ENCODE measurements around the genes STARD3NL and HECW1.

GRCh38 chr7:38177584-38178694 is at the start of gene STARD3NL:
STARD3NL (plus strand) TSS chr7:38178245.
- PRO-cap, result bidirectional peak, plus-strand start at chr7:38178245, minus-strand start at chr7:38177999
- RAMPAGE, long total RNA, 2 experiments, result start-site peak on the plus strand in 1 of 2 experiments, at chr7:38178301-38178396 at its widest, 837 reads per replicate

DNA sequence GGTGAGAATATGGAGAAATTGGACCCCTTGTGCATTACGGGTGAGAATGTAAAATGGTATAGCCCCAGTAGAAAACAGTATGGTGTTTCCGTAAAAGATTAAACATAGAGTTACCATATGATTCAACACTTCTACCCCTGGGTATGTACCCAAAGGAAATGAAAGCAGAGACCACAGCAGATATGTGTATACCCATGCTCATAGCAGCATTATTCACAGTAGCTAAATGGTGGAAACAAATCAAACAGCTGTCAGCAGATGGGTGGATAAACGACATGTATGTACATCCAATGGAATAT is 42.4 kb downstream of the STARD3NL start:
- PRO-cap, result no peak
- RAMPAGE, long total RNA, 2 experiments, result no peak in any of the 2 experiments

GRCh38 chr7:38311094-38312047 is 133.3 kb downstream of the STARD3NL start:
- PRO-cap, result bidirectional peak, plus-strand start at chr7:38311526, minus-strand start at chr7:38311444
- RAMPAGE, long total RNA, 2 experiments, result no peak in any of the 2 experiments

DNA sequence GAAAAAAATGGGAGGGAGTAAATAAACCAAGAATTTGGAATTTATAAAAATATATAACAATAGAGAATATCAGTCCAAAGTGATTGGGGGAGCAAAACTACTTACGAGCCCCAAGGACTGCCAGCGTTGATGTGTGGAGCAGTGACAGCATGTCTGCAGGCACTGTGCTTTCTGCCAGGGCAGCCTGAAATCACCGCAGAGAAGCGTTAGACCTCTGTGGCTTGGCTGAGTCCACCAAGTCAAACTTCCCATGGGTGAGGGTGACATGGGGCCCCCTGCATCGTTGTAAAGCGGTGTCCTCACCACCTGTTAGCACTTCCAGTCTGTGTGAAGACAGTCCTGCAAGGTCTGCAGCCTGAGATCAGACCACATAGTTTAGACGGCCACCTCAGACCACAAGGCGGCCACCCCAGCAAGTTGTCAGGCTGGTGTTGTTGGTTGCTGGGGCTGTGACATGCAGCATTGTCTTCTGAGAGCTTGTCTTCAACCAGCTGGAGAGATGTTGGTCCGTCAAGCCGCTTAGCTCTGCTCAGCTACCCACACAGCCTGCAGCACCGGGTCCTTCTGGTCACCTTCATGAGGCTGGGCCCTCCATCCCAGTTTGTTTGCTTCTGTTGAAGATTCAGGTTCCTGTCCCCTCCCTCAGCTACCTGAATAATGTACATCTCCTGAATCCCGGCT is 139.4 kb downstream of the STARD3NL start:
- PRO-cap, result no peak
- RAMPAGE, long total RNA, 2 experiments, result no peak in any of the 2 experiments

DNA sequence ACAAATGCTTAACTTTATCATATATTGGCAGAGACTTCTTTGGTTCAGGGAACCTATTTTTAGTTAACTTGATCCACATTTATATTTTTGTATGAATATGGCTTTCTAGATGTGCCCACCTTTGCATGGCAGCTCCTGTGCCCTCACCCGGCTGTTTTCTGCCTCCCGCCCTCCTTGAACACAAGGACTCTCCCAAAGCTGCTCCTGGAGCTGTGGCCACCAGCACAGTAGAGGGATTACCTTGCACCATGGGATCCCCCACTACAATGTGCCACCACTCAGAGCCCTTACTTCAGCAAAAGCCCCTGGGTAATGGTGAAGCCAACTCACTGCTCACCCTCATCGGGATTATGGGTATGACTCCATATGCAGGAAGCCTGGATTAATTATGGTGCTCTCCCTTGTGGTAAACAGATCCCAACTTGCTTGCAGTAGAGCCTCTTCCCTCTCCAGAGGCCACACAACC is 5.4 kb upstream of the AMPH start:
- PRO-cap, result unidirectional peak, plus-strand start at position 187 of the sequence
- RAMPAGE, long total RNA, 2 experiments, result no peak in any of the 2 experiments

DNA sequence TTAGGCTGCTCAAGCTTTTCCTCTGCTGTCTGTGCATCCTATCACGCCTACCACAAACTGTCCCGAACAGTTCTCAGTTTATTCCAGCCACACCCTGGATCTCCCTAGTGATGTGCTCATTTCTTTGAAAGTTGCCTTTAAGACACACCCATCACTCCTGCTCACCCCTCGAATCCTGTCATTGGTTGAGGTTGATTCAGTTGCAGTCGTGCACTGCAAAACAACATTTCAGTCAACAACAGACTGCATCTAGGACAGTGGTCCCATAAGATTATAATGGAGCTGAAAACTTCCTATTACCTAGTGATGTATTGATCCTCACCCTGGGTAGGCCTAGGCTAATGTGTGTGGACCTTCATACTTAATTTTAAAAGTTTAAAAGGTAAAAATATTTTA is 41.5 kb upstream of the AMPH start:
- PRO-cap, result no peak
- RAMPAGE, long total RNA, 2 experiments, result no peak in any of the 2 experiments

- PRO-cap, result no peak
- RAMPAGE, long total RNA, 2 experiments, result no peak in any of the 2 experiments
Measured at GRCh38 chr7:39565368-39565970, 735 bp upstream of the YAE1 start.

- PRO-cap, result no peak
- RAMPAGE, long total RNA, 2 experiments, result no peak in any of the 2 experiments
Measured at GRCh38 chr7:39624435-39624911, 1.1 kb downstream of the RALA start.

DNA sequence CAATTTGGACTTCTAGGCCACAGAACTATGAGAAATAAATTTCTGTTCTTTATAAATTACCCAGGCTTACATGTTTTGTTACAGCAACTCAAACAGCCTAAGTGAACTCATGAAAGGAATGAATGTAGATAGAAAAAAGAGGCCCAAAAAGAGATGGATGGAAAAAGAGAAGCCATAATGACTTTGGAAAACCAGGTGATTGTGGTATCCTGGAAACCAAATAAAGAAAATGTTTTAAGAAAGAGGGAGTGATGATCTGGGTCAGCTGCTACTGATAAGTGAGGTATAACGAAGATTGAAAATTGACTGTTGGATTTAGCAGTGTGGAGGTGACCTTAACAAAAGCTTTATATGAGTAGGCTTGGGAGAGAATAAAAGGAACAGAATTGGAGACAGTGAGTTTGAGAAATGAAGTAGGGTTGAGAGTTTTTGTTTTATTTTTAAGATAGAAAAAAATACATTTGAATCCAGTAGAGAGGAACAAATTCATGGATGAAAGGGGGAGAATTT is 26.3 kb downstream of the RALA start:
- PRO-cap, result no peak
- RAMPAGE, long total RNA, 2 experiments, result no peak in any of the 2 experiments

GRCh38 chr7:39951921-39952232 is 1.8 kb downstream of the CDK13 start:
- PRO-cap, result no peak
- RAMPAGE, long total RNA, 2 experiments, result no peak in any of the 2 experiments

DNA sequence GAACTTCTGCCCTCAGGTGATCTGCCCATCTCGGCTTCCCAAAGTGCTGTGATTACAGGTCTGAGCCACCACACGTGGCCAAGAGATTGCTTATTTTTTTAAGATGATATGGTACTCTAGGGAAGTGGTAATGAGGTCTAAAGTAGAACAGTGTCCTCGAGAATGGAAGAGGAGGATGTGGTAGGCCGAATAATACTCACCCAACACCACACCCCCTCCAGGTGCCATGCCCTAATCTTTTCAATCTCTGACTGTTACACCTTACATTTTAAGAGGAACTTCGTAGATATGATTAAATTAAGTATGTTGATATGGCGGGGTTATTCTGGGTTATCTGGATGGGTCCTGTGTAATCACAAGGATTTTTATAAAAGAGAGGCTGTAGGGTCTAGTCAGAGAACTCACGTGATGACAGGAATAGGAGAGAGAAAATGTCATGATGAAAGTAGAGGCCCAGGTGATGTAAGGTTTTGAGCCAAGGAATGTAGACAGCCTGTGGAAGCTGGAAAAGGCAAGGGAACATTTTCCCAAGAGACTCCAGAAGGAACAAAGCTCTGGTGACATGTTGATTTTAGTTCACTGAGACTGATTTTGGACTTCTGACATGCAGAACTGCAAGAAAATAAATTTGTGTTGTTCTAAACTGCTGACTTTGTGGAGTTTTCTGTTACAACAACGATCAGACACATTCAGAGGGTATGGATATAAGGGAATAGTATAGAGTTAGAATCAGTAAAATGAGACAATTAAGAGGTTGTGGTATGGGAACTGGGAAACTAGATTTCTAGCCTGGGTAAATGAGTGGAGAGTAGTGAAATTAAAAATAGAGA is 29.6 kb downstream of the CDK13 start:
- PRO-cap, result no peak
- RAMPAGE, long total RNA, 2 experiments, result no peak in any of the 2 experiments

- PRO-cap, result no peak
- RAMPAGE, long total RNA, 2 experiments, result no peak in any of the 2 experiments
Measured at GRCh38 chr7:39980986-39981521, 31.0 kb downstream of the CDK13 start.

DNA sequence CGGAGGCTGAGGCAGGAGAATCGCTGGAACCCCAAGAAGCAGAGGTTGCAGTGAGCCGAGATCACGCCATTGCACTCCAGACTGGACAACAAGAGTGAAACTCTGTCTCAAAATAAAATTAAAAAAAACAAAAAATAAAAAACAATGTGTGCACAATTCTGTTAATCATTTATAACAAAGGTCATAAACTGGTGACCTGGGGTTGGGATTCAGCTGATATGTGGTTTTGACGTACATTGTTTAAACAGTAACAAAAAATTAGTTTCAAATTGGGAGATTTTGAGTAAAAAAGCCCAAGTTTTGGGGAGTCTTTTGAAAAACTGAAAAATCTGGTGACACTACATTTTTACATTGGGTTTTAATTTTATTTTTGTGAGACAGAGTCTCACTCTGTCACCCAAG is 11.8 kb downstream of the MPLKIP start:
- PRO-cap, result no peak
- RAMPAGE, long total RNA, 2 experiments, result no peak in any of the 2 experiments

DNA sequence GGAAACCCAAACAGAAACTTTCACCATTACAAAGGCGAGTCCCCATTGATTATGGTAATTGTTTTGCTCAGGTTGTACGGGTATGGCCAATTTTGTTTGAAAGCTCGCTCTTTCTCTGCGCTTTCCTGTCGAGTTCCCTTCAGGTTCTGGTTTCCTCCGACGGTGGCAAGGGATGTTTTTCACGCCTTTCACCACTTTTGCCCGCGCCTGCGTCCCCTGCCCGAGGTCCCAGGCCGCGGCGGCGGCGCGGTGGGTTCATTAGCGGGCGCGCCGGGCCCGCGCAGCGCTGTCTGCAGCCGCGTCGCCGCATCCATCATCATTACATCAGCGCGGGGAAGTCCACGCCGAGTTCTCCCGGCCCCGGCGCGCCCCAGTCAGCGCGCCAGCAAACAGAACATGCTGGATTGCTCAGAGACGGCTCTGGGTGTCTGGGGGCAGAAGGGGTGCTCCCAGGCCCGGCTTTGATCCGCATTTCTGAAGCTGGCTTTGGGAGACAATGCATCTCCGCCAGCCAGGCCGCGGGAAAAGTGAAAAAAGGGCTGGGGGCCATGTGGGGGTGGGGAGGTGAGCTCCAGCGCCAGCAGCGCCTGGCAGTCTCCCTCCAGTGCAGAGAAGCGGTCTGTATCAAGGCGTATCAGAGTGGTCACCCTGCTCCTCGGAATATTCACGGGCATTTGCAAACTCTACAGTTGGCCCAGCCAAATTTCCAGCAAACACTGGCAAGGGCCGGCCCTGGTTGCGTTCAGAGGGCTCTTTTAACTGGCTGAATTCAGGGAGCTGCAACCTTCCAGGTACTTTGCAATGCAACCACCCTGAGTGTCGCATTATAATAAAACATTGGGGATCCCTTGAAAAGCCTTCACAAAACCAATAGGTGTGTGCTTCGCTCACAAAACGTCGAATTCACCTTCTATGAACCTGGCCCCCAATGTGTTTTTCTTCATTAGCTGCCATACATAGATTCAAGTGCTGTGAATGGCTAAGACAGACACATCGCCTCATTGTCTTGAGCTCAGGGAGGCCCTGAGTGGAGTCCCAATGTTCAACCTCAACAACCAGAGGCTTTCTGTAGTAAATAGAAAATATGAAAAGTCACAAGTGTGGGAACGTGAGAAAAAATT is 8.8 kb downstream of the GLI3 start:
- PRO-cap, result no peak
- RAMPAGE, long total RNA, 2 experiments, result no peak in any of the 2 experiments

- PRO-cap, result bidirectional peak, plus-strand start at chr7:42493809, minus-strand start at chr7:42493642
- RAMPAGE, long total RNA, 2 experiments, result no peak in any of the 2 experiments
Measured at GRCh38 chr7:42493333-42494073, 256.5 kb upstream of the GLI3 start.

DNA sequence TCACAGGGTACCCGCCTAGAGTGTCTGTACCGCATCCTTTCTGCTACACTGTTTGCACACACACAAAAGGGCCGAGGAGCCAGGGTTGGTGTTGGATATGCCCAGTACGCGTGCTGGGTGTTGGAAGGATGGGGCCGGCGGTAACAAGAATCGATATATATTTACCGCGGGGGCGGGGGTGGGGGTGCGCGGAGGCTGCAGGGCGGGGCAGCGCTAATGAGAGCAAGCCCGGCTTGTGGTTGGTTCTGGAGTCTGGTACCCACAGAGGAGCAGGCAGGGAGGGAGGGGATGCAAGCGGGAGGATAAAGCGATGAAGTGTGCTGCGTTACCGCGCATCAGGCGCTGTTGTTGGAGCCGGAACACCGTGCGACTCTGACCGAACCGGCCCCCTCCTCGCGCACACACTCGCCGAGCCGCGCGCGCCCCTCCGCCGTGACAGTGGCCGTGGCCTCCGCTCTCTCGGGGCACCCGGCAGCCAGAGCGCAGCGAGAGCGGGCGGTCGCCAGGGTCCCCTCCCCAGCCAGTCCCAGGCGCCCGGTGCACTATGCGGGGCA is at the start of gene HECW1:
HECW1 (plus strand) TSS at position 333 of the 554 bp plus-strand sequence.
- PRO-cap, result no peak
- RAMPAGE, long total RNA, 2 experiments, result start-site peak on the plus strand in 1 of 2 experiments, centred at position 268 of the sequence, 17 reads per replicate

DNA sequence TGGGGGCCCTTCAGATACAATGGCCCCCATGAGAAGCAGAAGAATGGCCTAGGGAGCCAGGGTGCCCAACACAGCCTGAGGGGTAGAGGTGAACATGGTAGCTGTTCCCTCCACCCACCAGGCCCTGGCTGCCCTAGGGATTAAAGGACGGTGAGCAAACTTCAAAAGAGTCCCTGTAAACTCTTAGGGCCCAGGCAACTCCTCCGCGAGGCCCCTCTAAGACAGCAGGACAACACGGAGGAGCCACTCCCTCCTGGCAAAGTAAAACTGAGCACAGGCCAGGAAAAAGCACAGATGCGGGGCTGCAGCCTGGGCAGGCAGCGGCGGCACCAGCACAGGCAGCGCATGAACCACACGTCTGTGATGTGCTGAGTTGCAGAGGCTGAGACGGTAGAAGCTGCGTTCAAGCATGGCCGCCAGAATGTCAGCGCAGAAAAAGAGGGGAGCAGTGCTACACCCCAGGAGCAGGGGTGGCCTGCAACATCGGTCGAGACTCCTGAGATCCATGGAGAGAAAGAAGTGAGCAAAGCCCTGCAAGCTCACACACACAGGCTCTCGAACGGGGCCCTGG is 46.2 kb upstream of the STK17A start:
- PRO-cap, result no peak
- RAMPAGE, long total RNA, 2 experiments, result no peak in any of the 2 experiments

- PRO-cap, result no peak
- RAMPAGE, long total RNA, 2 experiments, result no peak in any of the 2 experiments
Measured at GRCh38 chr7:43582332-43582687, 598 bp upstream of the STK17A start.

GRCh38 chr7:43649583-43650360 is 66.9 kb downstream of the STK17A start:
- PRO-cap, result unidirectional peak, plus-strand start at chr7:43650054
- RAMPAGE, long total RNA, 2 experiments, result no peak in any of the 2 experiments

- PRO-cap, result unidirectional peak, plus-strand start at chr7:43669651
- RAMPAGE, long total RNA, 2 experiments, result no peak in any of the 2 experiments
Measured at GRCh38 chr7:43669252-43669783, 60.0 kb downstream of the COA1 start.